Frontal cortex (tissue), 2 donors: ENCODE measurements around a stretch of chr11.

DNA sequence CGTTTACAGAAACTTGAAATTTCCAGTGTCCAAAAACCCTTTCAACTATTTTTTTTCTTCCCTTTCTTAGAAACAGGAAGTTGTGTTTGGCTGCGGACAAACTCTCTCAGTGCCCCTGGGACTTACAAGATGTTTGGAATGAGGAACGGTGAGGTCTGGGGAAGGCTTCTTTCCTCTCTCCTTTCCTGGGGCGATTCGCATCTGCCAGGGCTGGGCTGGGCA, 27.6 kb downstream of the ADAMTS8 start:
- RAMPAGE, long total RNA, result no peak

DNA sequence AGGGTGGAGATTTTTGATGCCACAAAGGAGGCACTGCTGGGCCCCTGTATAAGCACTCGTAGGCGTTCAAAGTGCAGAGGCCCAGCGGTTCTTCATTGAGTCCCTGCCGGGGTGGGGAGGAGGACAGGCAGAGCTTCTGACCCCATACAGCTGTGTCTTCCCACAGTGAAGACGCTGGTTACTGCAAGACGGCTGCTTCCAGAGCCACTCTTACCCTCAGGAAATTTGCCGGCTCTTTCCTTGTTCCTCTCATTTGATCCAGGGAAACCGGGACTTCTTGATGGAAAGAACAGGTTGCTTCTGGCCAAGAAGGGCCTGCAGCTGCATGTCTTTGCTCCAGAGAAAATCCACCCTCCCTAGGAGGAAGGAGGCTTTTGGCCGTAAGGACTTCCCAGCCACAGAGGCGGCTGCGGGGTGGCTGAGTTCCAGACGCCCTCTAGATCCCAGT, 9.3 kb downstream of the ADAMTS15 start:
- RAMPAGE, long total RNA, result no peak

DNA sequence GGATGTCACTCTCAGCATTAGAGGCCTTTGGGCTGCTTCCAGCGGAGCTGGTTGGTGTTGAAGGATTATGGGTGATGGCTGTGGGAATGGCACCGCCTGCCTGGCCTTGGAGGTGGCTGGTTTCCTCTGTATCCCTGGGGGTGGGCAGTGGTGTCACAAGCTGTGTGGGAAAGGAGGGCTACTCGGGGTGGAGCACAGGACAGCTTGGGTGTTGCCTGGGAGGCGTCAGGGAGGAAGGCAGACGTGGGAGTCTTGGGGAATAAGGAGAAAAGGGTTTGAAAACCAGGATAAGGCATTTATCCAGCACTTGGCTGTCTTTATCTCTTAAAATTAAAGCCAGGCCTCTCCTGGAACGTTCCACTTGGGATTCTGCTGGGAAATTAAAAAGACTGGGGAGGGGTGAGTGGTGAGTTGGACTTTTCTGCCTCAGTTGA, 71.9 kb downstream of the ADAMTS15 start:
- RAMPAGE, long total RNA, result no peak

DNA sequence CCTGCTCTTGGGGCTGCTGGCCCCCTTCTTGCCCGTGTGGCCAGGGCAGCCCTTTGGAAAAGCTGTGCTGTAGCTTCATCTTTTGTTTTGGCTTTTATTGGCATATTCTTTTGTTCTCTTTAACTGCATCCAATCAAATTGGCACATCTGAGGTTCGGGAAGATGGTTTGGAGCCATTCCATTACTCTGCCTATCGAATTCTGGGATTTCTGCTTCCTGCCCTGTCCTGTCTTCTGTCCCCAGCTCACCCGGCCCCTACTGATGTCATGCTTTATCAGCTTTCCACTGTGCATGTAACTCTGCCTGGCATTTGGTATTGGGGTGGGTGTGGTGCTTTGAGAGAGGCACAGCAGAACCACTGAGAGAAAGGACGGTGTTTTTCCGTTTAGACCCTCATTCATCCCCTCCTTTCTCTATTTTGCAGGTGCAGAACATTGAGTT, 80.4 kb downstream of the ADAMTS15 start:
- RAMPAGE, long total RNA, result no peak

GRCh38 chr11:130536040-130536332, 87.5 kb downstream of the ADAMTS15 start:
- RAMPAGE, long total RNA, result no peak

DNA sequence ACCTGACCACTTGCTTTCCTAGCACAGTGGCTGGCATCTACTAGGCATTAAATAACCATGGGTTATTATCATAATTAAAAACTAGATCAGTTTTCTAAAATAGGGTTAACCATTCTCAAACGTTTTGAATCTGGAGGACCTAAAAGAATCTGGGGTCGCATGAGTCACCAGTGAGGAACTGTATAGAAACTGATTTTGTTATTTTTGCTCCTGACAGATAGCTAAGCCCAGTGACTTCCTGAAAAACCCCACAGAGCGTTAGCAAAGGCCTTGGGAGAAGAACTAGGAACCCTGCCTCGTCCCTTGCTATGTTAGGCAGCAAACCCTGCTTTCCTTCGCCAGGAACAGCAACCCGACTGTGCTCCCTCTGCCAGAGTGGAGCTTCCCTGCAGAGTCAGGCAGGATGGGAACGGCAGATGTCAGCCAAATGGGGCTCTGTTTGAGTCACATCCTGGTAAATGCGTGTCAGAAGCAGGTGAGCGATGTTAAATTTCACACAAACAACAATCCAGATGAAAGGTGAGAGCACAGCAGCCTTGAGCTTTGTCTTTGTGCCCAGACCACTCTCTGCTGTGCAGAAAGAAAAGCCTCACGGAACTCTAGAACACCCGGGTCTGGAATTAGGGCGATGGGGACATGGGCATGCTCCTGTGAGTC, 186.5 kb downstream of the ADAMTS15 start:
- RAMPAGE, long total RNA, result no peak

GRCh38 chr11:130773391-130773833, 142.9 kb downstream of the SNX19 start:
- RAMPAGE, long total RNA, result no peak

GRCh38 chr11:130876704-130877510, 39.4 kb downstream of the SNX19 start:
- RAMPAGE, long total RNA, result no peak

DNA sequence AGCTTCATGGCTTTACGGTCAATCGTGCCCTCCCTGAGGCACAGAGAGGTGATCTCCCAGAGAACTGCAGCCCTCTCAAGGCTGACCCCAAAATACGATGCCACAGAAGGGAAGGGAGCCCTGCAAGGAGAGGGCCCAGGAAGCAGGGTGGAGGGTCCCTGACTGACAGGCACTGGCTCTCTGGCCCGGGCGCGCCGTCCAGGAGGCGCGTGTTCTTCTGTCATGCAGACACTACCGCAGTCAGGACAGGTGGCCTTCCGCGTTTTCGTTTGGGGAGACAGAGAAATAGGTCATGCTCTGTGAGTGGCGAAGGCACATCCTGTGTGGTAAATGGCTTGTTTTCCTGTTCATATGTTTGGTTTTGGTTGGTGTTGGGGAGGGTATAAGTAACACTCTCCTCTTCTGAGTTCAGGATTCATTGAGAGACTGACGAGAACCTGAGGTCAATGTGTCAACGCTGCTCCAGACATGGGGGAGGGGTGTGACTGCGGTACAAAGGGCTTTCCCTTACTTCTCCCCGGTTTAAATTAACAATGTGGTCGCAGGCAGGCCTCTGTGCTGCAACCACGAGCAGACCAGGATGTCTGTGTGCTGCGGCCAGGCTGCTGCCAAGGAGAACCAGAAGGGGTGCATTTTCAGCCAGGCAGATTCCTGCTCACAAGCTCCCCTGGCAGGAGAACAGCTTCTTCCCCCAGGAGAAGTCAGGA, 813.2 kb downstream of the OPCML start:
- RAMPAGE, long total RNA, result no peak

DNA sequence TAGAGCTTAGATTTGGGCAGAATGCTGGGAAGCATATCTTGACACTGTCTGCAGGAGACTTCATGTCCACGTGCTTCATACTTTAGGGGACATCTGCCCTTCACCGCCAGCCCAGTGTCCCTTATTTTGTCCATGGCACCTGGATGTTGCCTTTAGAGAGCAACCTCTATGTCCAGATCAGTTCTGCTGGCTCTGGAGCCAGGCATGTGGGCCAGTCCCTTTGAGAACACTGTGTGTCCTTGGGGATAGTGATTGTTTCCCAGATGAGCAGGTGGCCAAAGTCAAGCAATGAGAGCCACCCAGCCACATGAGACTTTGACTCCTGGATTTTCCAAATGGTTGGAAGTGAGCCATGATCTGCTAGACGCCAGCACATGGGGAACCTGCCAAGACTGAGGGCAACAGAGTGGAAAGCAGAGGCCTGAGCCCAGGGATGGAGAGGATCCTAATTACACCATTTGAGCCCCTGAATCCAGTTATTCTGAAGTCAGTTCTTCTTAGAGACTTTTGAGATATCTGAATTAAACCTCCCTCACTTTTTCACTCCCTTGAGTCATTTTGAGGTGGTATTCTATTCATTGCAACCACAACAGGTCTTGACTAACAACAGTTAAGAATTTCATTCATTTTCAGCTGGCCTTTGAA, 479.7 kb downstream of the OPCML start:
- RAMPAGE, long total RNA, result no peak

- RAMPAGE, long total RNA, result no peak
Measured at GRCh38 chr11:133053338-133053824, 478.9 kb downstream of the OPCML start.

DNA sequence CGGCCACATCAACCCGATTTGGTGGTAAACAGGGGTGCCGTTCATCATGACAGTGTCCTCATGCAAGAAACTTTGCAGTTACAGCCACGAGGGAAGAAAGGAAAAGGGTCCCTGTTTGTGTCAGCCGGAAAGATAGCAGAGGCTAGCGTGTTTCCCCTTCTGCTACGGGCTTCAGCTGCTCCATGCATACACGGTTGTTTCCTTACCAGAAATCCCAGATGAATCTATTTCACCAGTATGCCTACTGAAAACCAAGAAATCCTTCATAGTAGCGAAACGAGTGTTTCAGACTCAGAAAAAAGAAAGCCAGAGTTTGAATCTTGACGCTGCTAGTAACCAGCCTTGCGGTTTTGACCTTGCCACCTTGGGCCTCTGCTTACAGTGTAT, 369.7 kb downstream of the OPCML start:
- RAMPAGE, long total RNA, result no peak

DNA sequence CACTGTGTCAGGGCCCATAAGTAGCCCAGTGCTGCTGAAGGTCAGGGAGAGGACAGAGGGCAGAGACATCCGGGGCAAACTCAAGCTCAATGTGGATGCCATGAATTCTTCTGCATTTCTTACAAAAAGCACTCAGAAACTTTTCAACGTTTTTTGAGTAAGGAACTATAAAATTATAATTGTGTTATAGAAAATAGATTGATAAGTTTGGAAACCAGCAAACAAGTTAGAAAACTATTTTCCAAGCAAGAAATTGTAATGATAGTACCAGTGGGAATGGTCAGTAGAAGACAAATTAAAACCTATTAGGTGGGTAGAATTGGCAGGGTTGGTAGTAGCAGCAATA, 285.8 kb downstream of the OPCML start:
- RAMPAGE, long total RNA, result no peak

DNA sequence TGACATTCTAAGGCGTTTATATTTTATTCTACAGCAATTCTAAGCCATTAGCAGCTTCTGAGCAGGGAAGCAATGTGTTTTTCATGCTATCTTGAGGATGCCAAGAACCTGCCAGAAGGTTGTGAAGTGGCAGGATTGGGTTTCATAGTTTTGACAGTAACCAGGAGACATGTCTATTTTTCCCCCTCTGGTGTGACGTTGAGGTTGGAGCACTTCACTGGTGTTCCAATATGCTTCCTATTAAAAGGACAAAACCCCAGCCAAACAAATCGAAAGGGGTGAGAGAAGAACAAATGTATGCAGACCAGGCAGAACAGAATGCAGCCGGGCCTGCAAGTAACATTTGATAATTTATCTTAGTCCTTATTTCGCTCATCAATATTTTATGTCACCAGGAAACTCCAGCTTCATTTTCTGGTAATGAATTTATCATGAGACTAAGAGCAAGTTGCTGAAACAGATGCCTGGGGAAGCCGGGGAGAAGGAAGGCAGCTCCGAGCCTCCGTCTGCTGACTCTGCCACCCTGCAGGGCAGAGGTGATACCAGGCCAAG, 148.0 kb downstream of the SPATA19 start:
- RAMPAGE, long total RNA, result no peak

- RAMPAGE, long total RNA, result no peak
Measured at GRCh38 chr11:134050362-134051356, 18.2 kb upstream of the JAM3 start.

GRCh38 chr11:134070389-134071136, 1.7 kb downstream of the JAM3 start:
- RAMPAGE, long total RNA, result no peak

- RAMPAGE, long total RNA, result no peak
Measured at GRCh38 chr11:134228692-134229168, 4.3 kb downstream of the VPS26B start.

DNA sequence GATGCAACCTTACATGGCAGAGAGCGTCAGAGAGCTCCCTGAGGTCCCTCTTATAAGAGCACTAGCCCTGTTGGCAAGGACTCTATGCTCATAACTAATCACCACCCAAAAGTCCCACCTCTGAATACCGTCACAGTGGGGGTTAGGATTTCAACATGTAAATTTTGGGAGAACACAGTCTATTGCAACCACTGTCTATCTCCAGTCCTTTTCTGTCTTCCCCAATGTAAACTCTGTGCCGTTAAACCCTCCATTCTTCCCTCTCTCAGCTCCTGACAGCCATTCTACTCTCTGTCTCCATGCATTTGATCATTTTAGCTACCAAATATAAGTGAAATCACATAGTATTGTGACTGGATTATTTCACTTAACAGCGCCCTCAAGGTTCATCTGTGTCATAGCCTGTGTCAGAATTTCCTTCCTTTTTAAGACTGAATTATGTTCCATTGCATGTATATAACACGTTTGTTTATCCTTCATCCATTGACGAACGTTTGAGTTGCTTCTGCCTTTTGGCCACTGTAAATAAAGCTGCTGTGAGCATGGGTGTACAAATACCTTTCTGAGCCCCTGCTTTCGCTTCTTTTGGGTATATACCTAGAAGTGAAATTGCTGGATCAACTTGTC, 17.2 kb downstream of the GLB1L2 start:
- RAMPAGE, long total RNA, result no peak

DNA sequence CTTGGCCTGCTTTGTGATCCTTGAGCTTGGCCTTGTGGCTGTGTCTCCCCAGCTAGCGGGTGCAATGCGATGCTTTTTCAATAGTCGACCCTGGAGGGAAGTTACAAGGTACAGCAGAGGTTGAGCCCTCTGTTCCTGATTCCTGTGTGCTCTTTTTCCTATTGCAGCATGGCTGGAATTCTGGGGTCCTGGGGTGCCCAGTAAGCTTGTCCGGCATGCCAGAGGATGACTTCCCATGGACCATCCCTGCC, 225.6 kb upstream of the B3GAT1 start:
- RAMPAGE, long total RNA, result no peak